SK-N-MC (cell line): ENCODE data around the gene TRAPPC3L.

DNA sequence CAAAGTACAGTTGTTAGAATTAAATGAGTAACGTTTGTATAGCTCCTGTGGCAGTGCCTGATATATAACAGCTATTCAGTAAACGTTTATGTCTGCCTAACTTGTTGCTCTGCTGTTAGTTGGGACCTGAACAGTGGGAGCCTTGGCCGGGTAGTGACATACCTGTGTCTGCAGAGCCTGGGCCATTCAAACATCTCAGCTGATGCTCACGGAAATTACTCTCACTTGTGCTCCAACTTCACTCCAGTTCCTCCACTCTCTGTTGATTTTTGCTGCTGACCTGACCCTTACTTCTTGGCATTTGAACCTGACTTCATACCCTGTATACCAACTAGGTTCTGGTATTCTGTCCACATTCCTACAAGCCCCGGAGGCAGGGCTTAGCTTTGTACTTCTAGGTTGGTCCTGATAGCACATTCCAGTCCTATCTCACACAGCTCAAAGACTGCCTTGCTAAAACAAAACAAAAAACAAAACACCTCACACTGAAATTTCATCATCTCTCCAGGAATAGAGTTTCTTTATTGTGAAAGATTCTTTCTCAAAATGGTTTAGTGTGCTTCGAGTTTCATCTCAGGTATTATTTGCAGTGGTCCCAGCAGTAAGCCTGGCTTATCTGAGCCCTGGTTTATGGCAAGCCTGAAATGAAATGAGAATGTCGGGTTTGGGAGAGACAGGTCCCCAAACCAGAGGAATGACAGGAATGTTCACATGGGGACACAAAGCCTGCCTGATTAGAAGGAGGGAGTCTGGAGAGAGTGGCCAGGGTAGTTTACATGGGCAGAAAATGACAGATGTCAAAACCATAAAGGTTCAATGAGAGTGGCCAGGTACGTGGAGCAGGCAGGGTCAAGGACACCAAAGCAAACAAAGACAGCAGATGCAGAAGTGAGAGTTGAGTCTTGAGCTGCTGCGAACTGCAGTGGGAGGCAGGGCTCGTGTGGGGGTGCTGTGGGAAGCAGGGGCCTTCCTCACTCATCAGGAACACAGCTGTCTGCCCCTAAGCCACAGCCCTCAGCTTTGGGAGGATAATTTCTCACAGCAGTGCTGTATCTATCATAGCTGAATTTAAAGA, 174.2 kb upstream of the HDAC2 start:
- RRBS: no CpG with 5 or more reads among the region's 10 CpGs

- RRBS: no CpG with 5 or more reads among the region's 5 CpGs
Observed at GRCh38 chr6:116291818-116292550, 12.3 kb upstream of the TSPYL1 start.

- RRBS: no CpG with 5 or more reads among the region's 4 CpGs
Observed at GRCh38 chr6:116545452-116545815, at the start of gene TRAPPC3L. Gene TRAPPC3L (minus strand): TSS chr6:116545684.

DNA sequence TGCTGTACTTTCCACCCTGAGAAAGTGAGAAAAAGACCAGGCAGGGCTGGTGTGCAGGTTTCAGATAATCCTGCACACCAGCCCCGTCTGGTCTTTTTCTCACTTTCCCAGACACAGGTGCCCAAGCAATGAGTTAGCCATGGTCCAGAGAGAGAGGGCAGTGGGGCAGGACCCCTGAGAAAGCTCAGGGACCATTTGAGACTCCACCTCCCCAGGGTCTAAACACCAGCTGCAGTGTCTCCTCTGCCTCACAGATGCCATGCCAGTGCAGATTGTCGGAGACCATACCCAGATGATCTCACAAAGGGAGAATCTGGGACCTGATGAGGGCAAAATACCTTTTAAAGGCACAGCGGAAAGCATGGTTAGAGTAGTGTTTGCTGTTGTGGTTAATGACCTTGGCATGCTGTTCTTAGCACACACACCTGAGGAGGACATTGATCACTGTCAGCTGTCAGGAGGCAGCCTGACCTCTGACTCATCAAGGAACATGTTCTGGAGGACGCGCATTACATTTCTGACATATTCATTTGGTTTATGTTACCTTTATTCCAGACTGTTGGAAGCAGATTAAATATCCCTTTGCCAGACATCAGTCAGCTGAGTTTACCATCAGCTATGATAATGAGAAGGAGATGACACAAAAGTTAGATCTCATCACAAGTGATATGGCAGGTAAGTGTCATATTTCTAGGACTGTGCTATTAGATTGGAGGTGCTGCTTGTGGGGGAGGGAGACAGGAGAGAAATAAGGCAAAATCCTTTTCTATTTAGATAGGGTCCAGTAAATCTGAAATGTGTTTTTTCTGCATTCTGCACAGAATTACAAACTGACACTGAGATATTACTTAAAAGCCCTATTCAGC, 57.2 kb downstream of the GOPC start:
- RRBS: no CpG with 5 or more reads among the region's 5 CpGs

DNA sequence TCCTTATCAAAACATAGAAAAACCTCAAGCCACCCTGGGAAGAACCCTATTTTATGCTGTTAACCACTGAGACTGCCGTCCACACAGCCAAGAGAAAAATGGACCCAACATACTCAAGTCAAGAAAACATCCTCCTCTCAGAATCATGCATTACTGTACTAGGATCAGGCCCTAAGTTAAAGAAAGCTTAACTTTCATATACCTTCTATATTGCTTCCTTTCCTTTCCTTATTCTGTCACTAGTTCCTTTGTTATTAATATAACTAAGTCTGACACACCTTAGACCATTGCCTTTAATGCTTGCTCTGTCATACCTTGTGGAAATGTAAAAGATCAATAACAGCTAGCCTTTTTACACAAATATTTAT, 16.9 kb upstream of the GOPC start:
- RRBS: no CpG with 5 or more reads among the region's 1 CpG

DNA sequence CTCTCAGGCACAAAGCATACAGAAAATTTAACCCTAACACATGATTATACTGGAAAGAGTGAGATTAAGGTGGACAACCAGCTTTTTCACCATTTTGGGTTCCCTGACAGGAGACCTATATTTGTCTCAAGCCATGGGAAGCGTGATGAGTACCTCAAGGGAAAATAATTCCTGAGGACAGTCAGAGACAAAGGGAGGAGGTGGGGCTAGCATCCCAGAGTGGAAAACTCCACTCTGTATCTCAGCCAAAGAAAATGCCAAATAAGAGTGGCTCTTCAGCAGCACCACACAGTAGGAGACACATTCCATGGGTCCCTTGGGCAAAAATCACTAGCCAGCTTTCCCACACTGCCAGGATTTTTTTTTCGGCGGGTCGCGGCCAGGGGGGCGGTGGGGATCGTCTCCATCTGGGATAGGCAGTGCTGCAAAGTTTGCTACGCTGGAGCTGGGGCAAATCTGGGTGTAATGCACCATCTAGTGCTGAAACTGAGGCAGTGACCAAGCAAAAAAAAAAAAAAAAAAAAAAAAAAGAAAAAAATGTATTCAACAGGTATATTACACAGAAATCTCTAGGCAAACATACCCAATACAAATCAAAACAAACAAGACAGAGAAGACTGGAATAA, 77.4 kb upstream of the SLC35F1 start:
- RRBS: no CpG with 5 or more reads among the region's 8 CpGs

DNA sequence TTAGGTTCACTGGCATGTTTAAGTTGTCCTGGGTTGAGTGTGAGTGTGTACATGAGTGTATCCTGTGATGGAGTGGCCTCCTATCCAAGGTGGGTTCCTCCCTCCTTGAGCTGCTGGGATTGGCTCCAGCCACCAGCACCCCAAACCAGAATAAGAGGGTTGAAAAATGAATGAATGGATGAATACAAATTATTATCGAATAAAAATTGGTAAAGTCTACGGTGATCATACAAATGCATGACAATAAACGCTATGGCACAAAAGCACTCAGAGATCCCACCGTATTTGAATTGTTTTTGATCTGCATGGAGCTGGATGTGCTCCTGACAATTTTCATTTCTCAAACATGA, 9.4 kb downstream of the PLN start:
- RRBS: no CpG with 5 or more reads among the region's 4 CpGs

- RRBS: under 1% methylated on average over 37 of the region's 107 CpGs
Observed at GRCh38 chr6:118650297-118651404, 740 bp downstream of the CEP85L start.

GRCh38 chr6:118719798-118720153, 68.4 kb upstream of the CEP85L start:
- RRBS: no CpG with 5 or more reads among the region's 1 CpG

DNA sequence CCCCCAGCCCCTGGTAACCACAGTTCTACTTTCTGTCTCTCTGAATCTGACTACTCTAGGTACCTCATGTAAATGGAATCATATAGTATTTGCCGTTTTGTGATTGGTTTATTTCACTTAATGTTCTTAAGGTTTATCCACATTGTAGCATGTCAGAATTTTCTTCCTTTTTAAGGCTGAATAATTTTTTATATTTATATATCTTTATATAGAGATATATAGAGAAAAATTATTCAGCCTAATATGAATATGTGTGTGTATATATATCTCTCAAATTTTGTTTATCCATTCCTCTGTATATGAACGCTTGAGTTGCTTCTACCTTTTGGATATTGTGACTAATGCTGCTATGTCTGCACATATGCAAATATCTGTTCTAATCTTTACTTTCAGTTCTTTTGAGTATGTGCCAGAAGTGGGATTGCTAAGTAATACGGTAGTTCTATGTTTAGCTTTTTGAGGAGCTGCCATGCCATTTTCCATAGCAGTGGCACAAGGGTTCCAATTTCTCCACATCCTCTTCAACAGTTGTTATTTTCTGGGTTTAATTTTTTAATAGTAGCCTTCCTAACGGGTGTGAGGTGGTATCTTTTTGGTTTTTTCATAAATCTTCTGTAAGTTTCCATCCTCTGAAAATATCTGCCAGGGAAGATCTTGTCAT, 72.8 kb upstream of the CEP85L start:
- RRBS: no CpG with 5 or more reads among the region's 4 CpGs

DNA sequence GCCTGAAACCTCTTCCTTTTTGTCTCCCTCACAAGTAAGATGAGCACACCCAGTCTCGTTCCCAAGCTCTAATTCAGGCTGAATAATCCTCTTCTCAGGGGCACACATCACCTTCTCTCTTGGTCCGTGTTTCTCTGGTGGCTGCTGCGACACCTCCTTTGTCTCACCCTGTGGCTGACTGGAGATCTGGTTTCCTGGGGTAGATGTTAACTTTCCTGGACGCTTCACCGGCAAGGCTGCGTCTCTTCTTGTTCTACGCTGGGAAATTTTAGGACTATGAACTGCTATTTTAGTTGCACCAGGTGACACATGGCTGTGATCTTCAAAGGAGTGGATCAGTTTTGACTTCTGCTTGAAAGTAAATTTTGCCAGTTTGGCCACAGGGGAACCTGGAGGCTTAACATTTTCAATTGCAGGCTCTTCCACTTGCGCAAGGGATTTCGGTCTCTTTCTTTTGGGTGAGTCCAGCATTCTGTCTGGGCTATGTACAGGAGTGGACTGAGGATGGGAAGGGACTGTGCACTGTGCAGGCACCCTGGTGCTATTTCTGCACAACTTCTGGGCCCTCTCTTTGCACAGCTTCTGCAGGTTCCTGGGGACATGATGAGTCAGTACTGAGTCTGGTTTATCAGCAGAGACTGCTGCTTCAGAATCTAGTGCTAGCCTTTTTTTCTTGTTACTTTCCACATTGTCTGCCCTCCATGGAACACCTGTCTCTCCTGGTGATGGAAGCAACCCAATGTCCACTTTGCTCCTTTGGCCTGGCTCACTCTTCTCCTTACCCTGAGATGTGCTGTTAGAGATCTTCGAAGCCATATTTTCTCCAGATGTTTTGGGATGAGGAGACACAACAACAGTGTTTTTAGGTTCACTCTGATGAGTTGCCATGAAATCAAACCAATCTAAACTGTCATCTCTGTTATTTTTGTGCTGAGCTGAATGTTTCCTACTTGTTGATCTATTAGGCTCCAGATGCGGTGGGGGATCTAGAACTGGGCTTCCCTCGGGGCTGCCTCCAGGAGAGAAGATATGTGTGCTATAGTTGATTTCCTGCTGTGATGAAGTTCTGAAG, 78.5 kb upstream of the ASF1A start:
- RRBS: no CpG with 5 or more reads among the region's 12 CpGs

GRCh38 chr6:118893046-118893272, 993 bp upstream of the ASF1A start:
- RRBS: no CpG with 5 or more reads among the region's 4 CpGs

DNA sequence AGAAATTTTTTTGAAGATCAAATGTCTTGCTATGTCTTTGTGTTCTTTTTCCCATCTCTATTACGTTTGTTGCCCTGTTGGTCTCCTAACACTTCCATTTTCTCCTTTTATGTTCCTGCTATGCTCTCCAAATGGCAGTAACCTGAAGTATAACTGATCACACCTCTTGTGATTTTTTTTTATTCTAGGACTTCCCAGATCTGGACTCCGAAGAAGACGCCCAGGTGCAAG, 764 bp upstream of the ASF1A start:
- RRBS: no CpG with 5 or more reads among the region's 3 CpGs

- RRBS: no CpG with 5 or more reads among the region's 2 CpGs
Observed at GRCh38 chr6:119129795-119130504, 51.5 kb upstream of the FAM184A start.

- RRBS: no CpG with 5 or more reads among the region's 14 CpGs
Observed at GRCh38 chr6:119313765-119314949, 35.4 kb downstream of the MAN1A1 start.

- RRBS: no CpG with 5 or more reads among the region's 2 CpGs
Observed at GRCh38 chr6:119334740-119335443, 14.7 kb downstream of the MAN1A1 start.

- RRBS: no CpG with 5 or more reads among the region's 2 CpGs
Observed at GRCh38 chr6:119340018-119340236, 9.6 kb downstream of the MAN1A1 start.

DNA sequence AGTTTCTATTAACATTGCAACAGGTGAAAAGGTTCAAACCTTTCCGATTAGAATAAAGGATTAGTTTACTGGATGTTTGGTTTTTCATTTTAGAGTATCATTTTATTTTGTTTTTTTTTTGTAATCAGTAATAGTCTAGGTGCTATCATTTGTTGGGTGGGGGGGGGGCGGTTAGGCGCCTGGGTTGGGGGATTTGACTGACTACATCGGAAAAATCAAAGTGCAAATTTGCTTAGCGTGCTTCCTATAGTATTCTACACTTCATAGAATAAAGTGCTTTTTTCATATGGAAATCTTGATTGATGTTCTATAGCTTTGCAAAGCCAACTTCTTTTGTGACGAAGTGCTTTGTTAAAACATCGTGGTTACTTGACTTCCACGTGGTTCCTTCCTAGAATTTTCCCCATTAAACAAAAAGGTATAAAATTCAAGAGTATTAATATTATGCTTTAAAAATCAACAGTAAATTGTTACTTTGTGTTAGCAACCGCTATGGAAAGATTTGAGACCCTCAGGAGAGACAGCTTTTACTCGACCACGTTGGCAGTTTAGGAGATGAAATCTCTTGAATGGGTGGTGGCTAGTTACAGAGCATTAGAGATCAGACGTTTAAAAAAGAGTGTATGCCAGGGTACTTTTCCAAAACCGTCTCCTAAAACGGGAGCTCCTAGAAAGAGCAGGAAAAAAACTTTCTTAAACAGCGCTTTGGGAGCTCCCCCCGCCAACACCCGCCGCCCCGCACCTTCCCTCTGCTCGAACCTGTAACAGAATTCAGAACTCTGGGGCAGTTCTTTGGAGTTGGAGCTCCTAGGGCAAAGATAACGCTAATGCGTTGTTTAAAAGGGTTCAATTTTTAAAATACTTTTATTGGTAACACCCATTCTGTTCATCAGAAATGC, 830 bp downstream of the GJA1 start:
- RRBS: no CpG with 5 or more reads among the region's 22 CpGs